ENCODE data around the genes ZFR, PRLR, SPEF2 and UGT3A1.

DNA sequence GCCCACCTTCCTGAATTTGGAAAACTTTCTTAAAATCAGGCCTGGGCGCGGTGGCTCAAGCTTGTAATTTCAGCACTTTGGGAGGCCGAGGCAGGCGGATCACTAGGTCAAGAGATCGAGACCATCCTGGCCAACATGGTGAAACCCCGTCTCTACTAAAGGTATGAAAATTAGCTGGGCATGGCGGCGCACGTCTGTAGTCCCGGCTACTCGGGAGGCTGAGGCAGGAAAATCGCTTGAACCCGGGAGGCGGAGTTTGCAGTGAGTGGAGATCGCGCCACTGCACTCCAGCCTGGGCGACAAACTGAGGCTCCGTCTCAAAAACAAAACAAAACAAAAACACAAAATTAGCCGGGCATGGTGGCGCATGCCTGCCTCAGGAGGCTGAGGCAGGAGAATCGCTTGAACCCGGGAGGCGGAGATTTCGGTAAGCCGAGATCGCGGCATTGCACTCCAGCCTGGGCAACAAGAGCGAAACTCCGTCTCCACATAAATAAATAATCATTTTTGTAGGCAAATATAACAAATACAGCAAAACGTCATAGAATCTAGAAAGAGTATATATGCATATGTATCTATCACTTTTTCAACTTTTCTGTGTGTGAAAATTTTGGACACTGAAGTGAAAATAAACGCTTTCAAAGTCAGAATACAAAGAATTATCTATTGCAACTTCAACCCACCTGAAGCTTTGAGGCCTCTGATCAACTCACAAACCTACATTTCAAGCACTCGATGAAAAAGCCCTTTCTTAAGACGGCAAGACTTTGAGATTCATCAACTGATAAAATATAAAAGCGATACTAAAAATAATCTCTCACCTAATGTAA, 1.5 kb downstream of the GOLPH3 start:
- PRO-cap: no peak

- PRO-cap: unidirectional peak, plus-strand start at chr5:32173413; unidirectional peak, plus-strand start at chr5:32173529; bidirectional peak, plus-strand start at chr5:32173665, minus-strand start at chr5:32173668
Observed at GRCh38 chr5:32173206-32173779, 826 bp downstream of the GOLPH3 start.

GRCh38 chr5:32225317-32225852, 51.3 kb upstream of the GOLPH3 start:
- PRO-cap: no peak

- PRO-cap: bidirectional peak, plus-strand start at chr5:32444848, minus-strand start at chr5:32444700
Observed at GRCh38 chr5:32444405-32445196, at the start of gene ZFR. TSS of gene ZFR (minus strand) at chr5:32444740.

GRCh38 chr5:34487063-34488019, 168.8 kb upstream of the RAI14 start:
- PRO-cap: no peak

DNA sequence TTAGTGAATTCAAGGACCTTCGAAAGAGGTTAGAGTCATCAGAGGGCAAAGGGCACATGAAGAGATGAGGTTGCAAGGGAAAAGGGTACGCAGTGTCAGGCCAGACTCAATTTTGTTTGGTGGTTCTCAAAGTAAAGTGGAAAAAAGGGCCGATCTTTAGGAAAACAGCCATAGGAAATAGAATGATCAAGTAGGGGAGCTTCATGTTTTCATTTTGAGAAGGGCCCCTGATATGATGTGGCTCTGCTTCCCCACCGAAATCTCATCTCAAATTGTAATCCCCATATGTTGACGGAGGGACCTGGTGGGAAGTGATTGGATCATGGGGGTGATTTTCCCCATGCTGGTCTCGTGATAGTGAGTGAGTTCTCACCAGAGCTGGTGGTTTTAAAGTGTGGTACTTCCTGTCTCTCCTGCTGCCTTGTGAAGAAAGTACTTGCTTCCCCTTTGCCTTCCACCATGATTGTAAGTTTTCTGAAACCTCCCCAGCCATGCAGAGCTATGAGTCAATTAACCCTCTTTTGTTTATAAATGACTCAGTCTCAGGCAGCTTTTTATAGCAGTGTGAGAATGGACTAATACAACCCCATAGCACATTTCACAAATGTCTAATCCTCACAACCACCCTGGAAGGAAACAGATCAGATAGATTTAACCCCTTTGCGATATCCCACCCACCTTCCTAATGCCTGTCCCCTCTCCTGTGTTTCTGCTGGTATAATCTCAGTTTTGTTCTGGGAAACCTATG, 157.2 kb upstream of the RAI14 start:
- PRO-cap: no peak

DNA sequence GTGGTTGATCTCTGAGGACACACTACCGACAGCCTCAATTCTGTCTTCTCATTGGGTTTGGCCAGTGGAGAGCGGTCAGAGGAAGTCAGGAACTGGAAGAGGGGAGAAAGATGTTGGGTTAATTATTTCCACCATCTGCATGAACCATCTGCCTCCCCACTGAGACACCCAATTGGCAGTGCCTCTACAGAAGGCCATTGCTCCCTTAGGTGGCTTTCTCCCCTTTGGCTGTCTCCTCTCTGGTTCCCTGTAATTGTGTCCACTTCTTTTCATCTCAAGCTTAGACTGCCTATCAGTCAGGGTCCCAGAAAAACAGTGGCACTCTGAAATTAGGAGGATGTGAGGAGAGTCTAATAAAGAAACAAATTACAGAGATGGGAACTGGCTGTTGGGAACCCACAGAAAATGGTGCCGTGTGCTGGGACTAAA, 154.2 kb upstream of the RAI14 start:
- PRO-cap: no peak

DNA sequence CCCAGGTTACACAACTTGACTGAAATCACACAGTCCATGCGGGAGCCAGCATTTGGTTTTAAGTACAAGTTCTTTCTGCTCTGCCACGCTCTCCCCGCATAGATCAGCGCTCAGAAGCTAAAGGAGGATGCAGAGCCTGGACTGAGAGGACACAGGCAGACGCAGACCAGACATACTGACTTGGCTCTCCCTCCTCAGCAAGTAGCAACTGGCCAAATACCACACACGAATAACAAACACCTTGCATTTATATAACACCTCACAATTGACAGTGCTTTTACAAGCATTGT, 126.2 kb upstream of the RAI14 start:
- PRO-cap: no peak

GRCh38 chr5:34552166-34552790, 103.8 kb upstream of the RAI14 start:
- PRO-cap: no peak

DNA sequence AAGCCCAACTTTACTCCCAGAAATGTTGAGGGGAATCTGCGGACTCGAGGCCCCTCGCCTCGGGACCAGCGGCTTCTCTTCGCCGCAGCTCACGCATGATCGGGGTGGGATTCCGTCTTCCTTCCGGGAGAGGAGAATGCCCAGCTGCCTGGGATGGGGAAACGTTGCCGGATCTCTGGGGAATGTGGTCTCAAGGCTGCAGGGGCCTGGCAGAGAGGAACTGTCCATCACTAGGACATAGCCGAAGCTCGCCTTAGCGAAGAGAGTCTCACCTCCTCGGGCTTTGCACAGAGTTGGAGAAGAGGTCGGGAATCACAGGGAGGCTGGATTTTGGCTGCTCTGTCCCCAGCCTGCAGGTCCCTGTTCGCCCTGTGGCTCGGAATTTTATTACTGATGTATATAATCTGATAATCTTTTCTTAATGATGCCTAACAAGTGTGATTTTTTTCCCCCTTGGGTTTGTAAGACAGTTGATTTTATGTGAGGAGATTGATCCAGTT, 1.4 kb downstream of the RAI14 start:
- PRO-cap: no peak

- PRO-cap: no peak
Observed at GRCh38 chr5:34954542-34955235, 25.3 kb downstream of the DNAJC21 start.

DNA sequence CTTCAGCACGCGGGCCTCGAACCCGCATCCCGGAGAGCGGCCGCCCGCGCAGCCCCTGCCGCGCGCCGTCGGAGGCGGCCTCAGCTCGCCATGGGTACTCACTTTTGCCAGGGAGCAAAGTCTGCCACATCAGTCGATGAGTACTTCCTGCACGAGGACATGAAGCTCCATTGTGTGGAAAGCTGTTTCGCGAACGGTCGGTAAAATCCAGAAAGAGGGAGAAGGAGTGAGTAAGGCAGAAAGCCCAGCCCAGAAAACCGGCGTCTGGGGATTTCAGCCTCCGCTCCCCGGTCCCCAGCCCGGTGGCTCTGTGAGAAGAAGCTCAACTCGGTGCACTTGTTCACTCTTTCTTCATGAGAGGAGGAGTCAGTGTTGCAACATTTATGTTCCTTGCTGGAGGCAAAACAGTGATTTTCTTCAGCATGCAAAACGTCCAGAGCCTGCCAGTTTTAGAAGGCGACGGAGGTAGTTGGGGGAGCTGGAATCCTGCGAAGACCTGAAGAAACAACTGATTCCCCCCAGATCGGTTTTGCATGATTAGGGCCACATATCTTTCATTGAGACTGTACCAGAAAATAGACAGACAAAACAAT, at the start of gene PRLR:
TSS of gene PRLR (minus strand) at position 322 of the 593 bp plus-strand sequence.
- PRO-cap: bidirectional peak, plus-strand start at position 165 of the sequence, minus-strand start at position 92 of the sequence; bidirectional peak, plus-strand start at position 238 of the sequence, minus-strand start at position 228 of the sequence; unidirectional peak, minus-strand start at position 312 of the sequence

DNA sequence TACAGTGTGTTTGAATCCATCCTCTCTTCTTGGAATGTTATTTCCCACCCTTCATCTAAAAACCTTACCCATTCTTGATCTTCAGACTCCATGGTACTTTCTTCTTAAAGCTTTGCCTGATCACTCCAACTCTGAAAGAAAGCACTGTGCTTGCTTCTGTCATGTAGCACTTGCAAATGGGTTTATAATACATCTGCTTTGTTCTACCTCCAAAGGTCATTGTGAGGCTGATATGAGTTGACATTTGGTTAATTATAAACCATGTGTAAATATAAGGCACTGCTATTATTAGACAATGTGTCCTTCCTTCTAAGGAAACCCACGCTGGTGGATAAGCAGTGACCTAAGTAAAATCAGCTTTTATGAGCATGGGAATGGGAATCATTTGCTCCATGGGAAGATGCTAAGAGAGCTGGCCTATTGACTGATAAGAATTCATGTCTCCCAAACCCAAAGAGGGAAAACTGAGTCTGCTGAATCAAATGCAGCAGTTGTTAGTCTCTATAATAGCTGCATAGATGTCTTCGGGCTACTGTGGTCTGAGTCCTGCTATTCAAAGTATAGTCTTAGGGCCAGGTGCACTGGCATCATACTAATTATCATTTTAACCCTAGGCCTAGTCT, 7.6 kb upstream of the PRLR start:
- PRO-cap: no peak

DNA sequence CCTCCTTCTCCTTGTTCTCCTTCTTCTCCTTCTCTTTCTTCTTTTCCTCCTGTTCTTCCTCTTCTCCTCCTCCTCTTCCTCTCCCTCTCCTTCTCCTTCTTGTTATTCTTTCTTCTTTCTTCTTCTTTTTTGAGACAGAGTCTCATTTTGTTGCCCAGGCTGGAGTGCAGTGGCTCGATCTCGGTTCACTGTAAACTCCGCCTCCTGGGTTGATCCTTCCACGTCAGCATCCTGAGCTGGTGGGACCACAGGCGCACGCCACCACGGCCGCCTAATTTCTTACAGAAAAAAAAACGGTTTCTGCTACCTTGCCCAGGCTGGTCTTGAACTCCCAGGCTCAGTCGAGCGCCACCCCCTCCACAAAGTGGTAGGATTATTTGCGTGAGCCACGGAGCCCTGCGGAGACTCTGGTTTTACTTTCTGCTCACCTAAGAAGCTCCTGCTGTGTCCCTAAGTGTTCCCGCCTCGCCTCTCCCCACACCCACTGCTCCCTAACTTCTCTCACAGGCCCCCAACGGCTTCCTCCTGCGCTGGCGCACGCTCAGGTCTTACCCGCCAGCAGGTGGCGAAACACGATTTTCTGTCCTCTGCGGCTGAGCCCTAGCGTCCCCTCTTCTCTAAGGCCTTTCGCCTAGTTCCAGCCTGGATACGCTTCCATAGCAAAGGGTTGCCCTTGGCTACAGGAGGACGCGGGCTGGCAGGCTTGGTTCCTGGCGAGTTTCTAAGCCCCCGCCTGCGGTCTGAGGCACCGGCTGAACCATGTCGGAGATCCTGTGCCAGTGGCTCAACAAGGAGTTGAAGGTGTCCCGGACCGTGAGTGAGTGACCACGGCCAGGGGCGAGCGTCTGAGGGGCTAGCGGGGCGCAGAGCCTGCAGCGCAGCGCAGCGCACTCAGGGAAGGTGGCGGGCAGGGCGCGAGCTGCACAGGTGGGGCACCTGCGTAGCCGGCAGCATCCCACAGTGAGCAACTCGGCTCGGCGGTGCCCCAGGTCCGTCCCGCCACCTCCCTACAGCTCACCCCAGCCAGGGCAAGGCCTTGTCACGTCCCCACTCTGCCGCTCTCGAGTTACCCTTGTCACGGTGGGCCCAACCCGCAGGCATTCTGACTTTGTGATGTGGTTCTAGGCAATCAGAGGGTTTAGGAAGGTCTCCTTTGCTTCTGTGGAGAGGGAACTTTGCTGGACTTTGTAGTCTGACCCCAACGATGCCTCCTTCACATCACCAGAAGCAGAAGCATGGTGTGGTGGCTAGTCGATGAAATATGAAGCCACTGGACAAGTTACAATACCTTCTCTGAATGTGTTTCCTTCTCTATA, at the start of gene SPEF2:
TSS of gene SPEF2 (plus strand) at position 625 of the 1,316 bp plus-strand sequence.
- PRO-cap: bidirectional peak, plus-strand start at position 657 of the sequence, minus-strand start at position 485 of the sequence

- PRO-cap: no peak
Observed at GRCh38 chr5:35817164-35817557, 39.5 kb upstream of the IL7R start.

GRCh38 chr5:35860669-35861195, 4.0 kb downstream of the IL7R start:
- PRO-cap: no peak

GRCh38 chr5:35990959-35991860, at the start of gene UGT3A1:
TSS of gene UGT3A1 (minus strand) at chr5:35991390.
- PRO-cap: no peak

DNA sequence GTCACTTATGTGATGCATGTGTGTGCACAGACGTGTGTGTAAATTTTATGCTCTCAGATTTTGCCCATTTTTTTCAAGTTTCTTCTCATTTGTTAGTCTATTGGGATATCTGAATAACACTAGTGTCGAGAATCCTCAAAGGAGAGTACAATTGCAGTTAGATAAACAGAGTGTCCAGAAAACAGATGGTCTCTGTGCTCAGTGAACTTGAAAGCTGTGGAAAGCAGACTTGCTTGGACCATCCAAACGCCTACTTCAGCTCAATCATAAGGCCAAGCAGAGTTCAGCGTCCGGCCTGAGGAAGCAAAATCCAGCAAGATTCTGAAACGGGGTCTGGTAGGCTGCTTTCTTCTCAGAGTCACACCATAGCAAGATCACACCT, 35.8 kb upstream of the UGT3A1 start:
- PRO-cap: no peak

DNA sequence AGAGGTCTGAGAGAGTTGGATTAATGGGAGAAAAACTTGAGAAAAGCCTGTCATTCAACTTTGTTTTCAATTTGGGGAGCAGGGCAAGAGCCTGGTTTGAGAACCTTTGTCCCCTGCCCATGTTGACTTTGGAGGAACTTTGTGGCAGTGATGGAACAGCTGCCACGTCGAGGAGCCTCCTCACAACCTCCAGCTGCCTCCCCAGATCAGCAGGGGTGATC, 8.7 kb downstream of the SKP2 start:
- PRO-cap: no peak

DNA sequence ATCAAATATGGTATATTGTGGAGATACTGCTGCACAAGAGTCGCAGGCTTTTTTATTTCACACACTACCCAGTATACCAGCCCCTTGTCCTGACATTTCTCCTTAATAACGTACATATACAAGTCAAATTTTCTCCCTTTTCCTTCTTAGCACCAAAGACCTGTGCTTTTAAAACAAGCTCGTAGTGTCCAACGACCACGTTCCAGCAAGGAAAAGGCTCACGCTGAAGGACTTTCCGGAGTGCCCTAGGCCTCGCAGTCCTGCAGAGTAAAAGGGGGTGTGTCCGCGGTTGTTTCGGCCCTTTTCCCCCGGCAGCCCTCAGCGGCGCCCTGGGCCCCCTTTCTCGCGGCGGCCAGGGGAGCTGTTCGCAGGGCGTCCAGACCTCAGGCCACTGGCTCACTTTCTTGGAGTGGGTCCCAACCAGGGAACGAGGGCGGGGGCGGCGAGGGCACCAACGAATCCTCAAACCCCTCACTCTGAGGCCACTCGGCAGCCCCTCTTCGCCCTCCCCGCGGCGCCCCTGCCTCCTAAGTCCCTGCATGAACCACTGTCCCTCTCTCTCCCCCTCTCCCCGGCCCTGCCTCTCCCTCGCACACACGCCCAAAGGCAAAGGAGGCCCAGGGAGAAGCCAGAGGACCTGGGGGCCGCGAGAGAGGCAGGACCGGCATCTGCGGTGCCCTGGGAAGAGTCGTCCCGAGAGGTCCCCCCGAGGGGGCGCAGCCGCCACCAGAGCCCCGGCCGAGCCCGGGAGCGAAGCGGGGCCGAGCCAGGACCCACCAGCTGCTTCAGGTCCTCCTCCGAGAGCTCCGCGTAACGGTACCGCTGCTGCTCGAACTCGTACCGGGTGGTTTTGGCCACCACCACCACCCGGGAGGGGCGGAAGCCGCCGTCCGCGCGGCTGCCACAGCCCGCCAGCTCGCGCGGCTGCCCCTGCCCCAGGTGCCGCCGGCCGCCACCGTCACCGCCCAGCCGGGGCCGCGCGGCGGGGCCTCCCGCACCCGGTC, 701 bp downstream of the NADK2 start:
- PRO-cap: bidirectional peak, plus-strand start at position 631 of the sequence, minus-strand start at position 393 of the sequence